Placental epithelial cell (primary cell): Measurements from ENCODE around the genes GOLGA6A and ULK3.

- CAGE, long polyA plus RNA, result no peak
Measured at GRCh38 chr15:73691174-73691959, 7.2 kb downstream of the CD276 start.

DNA sequence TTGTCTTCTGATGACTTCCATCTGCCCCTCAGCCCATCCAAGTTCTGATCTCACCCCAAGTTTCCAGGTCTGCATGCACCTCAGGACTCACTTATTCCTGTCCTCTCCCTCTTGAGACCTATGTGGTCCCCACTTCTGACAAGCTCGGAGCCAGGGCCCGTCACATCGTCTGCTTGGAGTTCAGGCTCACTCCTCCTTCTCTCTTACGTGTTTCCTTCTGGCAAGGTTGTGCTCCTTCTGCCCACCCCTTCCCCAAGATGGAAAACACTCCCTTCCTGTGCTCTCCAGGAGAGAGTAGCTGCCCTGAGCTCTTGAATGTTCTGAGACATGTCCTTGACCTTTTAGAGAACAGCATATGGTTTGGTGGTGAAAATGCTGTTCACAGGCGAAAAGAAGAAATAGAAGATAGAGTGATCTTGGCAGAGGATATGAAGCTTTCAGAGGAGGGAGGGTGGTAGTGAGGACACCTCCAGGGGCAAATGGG is 21.1 kb downstream of the CD276 start:
- CAGE, long polyA plus RNA, result no peak

DNA sequence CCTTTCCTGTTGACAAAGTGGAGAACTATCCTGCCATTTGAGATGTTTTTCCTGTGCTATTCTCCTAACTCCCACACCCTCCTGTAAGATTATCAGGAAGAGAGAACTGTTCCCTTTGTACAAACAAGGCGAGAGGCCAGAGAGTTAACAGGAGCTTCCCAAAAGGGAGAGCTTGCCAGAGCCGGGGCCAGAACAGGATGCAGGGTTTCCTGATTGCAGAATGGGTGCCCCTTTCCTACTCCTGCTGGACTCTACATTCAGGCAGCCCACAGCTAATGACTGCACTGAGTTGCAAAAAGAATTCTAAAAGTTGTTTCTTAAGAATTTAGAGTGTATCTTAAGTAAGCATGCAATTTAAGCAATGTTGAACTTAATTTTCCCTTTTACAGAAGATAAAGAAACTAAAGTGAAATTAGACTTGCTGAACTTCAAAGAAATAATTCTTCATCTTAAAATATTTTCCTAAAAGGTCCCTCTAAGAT is 17.2 kb downstream of the PML start:
- CAGE, long polyA plus RNA, result no peak

DNA sequence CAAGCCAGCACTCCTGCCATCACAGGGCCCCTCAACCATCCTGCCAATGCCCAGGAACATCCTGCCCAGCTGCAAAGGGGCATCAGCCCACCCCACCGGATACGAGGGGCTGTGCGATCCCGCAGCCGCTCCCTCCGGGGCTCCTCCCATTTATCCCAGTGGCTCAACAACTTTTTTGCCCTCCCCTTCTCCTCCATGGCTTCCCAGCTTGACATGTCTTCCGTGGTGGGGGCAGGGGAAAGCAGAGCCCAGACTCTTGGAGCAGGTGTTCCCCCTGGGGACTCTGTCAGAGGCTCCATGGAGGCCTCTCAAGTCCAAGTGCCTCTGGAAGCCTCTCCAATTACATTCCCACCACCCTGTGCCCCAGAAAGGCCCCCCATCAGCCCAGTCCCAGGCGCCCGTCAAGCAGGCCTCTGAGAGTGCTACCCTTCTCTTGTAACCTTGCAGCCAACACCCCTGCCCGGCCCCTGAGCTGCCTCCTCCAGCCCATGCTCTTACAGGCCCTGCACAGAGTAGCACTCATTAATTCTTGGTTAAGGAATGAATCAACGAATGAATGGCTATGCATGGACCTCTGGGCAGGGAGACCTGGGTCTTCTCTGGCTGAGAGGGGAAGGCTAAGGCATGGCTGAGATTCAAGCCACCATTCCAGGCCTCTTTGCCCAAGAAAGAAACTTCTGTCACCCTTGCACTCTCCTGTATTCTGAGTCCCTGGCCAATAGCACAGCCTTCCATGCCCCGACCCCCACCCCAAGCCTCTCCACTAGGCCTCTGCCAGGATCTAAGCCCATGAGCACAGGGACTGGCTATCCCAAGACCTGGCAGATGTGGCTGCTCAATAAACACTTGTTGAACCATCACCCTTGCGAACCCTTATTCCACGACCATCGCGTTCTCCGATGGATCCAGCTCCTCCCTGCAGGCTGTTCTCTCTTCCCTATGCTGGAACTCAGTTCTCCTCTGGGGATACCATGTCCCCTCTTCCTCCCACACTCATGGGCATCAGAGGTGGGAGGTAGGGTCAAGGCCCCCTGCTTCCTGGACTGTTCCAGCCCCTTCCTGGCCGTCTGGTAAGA is 41.4 kb downstream of the PML start:
- CAGE, long polyA plus RNA, result no peak

GRCh38 chr15:74048256-74048816 is 34.0 kb downstream of the GOLGA6A start:
- CAGE, long polyA plus RNA, result no peak

DNA sequence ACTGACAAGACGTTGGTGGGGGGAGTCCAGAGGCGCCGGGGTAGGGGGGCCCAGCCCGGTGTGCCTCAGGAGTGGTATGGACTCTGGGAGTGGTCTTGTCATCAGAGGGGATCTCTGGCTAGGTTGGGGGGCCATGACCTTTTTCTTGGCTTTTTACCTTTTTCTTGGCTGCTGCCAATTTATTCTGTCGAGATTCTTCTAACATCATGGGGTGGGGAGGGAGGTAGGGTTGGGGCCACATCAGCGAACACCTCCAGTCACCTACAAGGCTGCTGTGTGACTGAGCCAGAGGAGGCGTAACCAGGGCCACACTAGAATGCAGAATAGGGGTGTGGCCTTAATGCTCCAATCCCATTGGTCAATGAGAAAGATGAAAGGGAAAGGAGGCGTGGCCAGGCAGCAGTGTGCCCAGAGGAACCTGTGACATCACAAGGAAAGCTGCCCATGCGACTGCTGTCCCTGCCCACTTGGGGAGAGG is at the start of gene GOLGA6A:
GOLGA6A (minus strand) TSS at position 282 of the 478 bp plus-strand sequence.
- CAGE, long polyA plus RNA, result no peak

- CAGE, long polyA plus RNA, result no peak
Measured at GRCh38 chr15:74131662-74132508, 1.5 kb downstream of the ISLR2 start.

- CAGE, long polyA plus RNA, result no peak
Measured at GRCh38 chr15:74156949-74157365, 16.6 kb upstream of the ISLR start.

DNA sequence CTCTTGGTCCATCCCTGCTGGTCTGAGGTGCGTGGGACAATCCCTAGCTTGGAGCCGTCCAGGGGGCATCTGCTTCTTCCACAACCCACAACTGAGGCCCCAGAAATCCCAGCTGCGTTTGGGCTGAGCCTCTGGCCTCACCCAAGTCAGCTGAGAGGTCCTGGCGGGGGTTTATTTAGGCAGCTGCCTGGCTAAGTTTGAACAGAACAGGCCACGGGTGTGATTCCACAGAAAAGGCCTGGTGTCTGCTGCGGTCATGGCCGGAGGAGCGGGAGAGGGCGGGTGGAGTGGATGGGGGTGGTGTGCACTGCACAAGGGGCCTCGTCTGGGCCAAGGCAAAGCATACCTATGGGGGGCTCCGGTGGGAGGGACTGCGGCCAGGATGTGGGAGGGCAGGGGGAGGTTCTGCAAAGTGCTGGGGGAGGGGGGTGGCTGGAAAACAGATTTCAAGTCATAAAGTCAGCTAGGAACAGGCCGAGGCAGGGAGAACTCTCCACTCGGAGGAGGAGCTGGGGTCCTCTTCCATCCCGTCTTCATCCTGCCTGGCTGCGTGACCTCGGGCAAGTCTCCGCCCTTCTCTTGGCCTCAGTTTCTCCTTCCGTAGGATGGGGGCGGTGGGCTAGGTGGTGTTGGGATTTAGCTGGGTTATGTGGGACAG is 713 bp downstream of the ISLR start:
- CAGE, long polyA plus RNA, result no peak

GRCh38 chr15:74234290-74234735 is 1.8 kb upstream of the CCDC33 start:
- CAGE, long polyA plus RNA, result no peak

GRCh38 chr15:74385667-74386091 is 18.2 kb upstream of the CYP11A1 start:
- CAGE, long polyA plus RNA, result no peak

- CAGE, long polyA plus RNA, result no peak
Measured at GRCh38 chr15:74405731-74406422, 27.9 kb downstream of the SEMA7A start.

- CAGE, long polyA plus RNA, result no peak
Measured at GRCh38 chr15:74422423-74423060, 11.2 kb downstream of the SEMA7A start.

GRCh38 chr15:74597933-74599198 is 17.3 kb upstream of the CLK3 start:
- CAGE, long polyA plus RNA, result no peak

GRCh38 chr15:74781604-74782017 is 269 bp upstream of the CSK start:
- CAGE, long polyA plus RNA, result no peak

DNA sequence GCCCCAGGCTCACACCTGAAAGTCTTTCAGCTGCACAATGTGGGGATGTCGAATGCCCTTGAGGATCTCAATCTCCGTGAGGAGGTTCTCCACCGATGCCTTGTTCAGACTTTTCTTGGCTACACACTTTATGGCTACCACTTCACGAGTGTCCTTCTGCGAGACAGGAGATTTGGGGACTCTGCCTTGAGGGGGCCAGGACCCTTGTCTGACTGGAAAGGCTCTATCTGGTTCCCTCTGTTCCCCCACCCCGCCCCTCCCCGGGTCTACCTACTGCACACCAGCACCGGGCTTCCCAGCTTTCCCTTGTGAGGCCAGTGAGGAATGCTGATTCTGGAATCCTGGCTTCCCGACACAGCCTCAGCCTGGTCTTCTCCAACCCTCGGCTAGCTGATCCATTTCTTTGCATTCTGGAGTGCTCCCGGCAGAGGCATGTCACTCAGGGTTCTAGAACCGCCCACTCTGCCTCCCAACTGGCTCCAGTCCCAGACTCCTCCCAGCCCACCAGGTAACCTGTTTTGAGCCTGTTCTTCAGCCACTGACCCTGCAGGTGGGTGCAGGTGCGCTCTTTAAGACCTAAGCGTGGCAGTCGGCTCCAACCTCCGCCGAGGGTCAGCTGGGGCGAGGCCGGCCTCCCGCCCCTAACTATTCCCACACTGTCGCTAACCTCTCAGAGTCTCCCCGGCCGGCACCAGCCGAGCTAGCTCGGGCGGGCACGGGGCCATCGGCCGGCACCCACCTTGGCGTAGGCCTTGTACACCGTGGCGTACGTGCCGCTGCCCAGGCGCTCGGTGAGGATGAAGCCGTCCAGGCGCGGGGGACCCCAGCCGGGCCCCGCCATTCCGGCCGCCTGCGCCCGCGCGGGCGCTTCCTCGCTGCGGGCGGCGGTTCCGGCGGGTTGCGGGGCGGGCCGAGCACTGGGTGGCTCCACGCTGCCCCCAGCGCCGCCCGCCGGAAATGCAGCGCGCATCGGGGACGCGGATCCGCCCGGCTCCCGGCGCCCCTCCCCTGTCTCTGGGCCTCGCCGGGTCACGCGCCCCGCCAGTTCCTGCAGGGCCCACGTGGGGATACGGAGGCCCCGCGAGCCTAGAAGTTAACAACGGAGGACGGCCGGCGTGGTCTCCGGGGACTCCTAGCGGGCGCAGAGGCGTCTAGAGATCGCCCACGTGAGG is at the start of gene ULK3:
ULK3 (minus strand) TSS at position 892 of the 1,172 bp plus-strand sequence.
- CAGE, long polyA plus RNA, result no peak

DNA sequence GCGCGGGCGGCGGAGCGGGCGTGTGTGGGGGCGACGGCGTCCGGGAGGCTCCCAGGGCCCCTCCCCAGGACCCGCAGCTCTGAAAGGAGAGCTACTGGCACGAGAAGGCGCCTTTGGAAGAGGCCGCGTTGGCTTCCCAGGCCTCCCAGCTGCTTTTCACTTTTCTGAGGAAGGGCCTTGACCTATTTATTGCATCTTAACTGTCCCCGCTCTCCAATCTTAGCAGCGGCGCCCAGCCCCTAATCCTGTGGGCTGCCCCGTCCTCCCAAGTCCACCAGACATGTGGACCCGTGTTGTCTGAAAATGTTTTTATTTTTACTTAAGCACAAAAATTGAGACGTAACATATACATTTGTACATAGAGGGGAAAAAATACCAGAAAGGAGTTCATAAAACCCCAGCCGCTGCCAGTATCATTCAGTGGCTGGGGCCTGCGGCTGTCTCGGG is 504 bp upstream of the ULK3 start:
- CAGE, long polyA plus RNA, result no peak

- CAGE, long polyA plus RNA, result no peak
Measured at GRCh38 chr15:75202975-75203442, 1.3 kb downstream of the C15orf39 start.

DNA sequence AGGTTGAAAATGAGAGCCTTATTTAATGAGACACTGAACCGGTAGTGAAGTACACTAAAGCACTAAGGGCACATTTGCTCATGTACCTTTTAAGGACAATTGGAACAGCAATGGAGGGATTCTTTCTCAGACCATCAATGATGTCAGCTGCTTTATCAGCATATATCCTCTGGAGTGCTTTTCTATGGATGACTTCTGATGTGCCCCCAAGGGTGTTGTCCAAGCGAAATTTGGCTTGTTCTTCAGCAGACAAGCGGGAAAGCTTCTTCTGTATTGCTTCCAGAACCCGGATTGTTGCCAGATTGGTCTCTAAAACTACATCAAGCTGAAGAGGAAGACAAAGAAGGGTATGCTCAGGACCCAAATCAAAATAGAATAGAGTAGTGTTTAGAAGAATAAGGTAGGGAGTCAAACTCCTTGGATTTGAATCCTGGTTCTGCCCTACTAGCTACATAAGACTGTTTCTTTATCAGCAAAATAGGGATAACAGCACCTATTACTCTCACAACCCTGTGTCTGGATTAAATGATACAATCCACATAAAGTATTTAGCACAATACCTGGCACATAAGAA is 27.9 kb upstream of the MAN2C1 start:
- CAGE, long polyA plus RNA, result no peak

GRCh38 chr15:75451846-75452452 is 459 bp upstream of the SIN3A start:
- CAGE, long polyA plus RNA, result no peak